A375 (cell line): Measurements from ENCODE around the gene NLE1.

DNA sequence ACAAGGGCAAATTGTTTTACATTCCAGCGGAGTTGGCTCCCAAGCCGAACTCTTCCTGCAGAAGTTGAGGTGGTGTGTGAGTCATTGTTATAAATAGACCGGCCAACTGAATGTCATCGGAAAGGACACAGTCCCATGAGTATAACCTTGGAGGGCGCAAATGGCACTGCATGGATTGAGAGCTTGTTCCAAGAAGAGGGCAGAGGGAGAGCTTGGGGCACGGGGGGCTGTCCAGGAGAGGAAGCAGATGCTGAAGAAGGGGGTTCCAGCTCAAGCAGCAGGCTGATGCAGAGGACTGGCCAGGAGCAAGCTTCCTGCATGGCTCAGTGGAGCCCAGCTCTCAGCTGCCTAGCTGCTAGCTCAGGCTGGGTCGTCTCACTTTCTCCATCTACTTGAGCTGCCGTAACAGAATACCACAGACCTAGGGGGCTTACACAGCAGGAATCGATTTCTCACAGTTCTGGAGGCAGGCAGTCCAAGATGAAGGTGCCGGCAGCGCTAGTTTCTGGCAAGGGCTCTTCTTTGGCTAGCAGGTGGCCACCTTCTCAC is 136.4 kb downstream of the COPRS start:
- RAMPAGE, long total RNA, result no peak

DNA sequence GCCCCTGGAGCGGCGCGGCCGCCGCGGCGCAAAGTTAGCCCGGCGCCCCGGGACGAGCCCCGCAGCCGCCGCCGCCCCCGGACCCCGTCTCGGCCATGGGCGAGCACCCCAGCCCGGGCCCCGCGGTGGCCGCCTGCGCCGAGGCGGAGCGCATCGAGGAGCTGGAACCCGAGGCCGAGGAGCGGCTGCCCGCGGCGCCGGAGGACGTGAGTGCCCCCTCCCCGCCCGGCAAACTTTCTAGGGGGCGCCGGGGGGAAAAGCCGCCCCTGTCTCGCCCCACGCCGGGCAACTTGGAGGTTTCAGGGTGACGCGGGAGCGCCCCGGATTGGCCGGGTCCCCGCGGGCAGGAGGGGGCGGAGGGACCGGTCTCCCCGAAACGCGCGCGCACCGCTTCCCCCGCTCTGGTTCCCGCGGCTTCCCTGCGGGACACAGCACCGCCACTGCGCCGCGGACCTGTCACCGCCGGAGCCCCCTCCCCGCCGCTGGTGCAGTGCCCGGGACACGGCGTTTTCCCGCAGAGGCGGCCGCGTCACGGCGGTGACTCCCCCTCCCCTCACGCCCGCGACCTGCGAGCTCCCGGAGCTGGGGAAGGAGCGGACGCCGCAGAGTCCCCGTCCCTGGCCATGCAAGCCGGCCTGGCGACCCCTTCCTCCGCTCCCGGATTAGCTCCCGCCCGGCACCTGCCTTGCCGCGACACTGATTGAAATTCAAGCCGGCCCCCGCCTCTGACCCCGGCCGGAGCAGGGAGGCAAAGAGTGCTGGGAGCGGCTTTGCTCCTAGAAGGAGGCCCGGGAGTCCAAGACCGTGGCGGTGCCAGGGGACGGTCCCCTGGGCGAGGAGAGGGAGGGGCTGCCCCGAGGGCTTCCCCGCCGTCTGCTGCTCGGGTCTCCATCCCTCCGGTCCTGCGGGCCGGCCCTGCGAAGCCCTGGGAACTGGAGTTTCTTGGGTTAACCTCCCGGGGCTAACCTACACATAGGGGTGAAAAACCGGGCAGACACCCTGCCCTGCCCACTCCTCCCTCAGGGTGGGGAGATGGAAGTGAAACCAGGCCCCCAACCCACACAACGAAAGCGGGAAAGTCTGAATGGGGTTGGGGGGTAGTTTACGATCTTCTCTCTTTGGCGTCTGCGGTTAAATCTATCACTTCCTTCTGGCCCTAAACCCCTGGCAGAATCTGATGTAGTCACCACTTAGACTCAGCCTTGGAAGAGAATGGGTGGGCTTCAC is 876 bp downstream of the RHBDL3 start:
- RAMPAGE, long total RNA, result no peak

GRCh38 chr17:32371068-32372053 is 21.4 kb downstream of the ZNF207 start:
- RAMPAGE, long total RNA, result no peak

DNA sequence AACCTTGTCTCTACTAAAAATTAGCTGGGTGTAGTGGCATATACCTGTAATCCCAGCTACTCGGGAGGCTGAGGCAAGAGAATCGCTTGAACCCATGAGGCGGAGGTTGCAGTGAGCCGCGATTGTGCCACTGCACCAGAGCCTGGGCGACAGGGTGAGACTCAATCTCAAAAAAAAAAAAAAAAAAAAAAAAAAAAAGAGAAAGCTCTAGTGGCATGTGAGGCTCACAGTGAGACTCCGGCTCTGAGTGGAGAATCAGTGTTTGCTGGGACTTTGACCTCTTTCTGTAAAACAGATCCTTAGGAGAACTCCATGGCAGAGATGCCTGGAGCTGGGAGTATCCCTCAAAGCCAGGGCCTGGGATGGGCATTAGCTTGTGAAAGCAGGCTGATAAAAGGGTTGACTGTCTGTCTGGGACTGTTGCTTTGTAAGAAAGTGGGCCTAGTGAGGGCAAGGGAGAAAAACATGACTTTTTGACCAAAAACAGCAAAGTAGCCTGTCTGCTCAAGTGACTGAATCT is 46.4 kb downstream of the ZNF207 start:
- RAMPAGE, long total RNA, result no peak

DNA sequence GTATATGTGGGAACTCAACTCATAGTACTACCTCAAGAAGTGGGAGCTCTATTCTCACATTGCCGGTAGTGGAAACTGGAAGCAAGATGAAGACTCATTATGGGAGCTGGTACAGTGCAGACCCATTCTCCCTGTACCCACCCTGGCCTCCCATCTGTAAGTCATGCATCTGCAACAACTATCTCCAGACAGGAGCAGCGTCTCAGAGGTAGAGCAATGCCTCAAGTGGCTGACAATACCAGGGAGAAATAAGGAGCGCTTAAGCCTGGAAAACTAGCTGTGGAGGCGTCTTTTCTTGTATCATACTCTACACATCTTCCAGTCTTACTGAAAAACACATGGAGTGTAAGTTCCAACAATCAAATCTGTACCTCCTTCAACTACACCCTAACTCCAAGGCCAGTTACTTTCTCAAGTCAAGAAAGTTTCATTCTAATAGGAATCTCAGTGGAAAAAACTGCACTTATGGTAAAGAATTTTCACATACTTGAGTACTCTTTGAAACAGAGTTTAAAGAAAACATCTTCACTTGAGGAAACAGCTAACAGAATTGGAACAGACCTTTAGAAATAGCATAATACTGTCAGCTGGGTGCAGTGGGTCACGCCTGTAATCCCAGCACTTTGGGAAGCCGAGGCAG is 29.9 kb upstream of the PSMD11 start:
- RAMPAGE, long total RNA, result no peak

- RAMPAGE, long total RNA, result no peak
These were observed 3.4 kb downstream of the CDK5R1 start for GRCh38 chr17:32490040-32490808.

- RAMPAGE, long total RNA, result no peak
These were observed 16.8 kb downstream of the CDK5R1 start for GRCh38 chr17:32503252-32504373.

- RAMPAGE, long total RNA, result no peak
These were observed 36.5 kb downstream of the CDK5R1 start for GRCh38 chr17:32523172-32523781.

GRCh38 chr17:32621135-32622340 is 134.7 kb downstream of the CDK5R1 start:
- RAMPAGE, long total RNA, result no peak

DNA sequence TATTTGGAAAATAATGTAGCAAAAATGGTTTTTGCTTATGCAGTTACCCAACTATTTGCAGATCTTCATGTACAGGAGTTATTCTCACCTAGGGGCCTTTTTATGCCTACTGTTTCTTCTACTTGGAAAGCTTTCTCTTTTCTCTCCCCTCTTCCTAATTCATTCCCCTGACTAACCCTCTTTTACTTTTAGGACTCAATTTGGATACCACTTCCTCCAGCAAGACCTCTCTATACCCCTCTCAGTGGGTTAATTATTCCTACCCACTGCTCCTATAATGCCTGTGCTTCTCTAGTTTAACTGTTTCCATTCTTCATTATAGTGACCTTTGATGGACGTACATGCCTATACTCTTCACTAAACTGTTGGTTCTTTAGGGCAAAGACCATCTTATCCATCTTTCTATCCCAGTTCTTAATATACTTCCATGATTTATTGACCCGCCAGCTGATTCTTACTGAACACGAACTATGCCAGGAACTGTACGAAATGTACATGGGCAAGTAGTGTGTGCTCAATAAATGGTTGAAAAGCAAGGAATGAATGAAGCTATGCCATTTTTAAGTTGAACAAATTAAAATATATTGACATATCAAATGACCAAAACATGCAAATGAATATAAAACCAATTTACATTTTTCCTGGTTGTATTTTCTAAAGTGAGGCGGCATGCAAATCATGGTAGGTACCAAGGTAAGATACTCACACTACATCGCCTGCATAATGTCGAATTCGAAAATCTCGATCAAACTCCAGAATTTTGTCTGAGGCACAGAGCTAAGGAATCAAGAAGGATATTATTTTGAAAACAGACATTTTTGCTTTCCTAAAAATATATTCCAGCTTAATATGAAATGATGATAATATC is 128.5 kb downstream of the MYO1D start:
- RAMPAGE, long total RNA, result no peak

- RAMPAGE, long total RNA, result no peak
These were observed 53.9 kb downstream of the MYO1D start for GRCh38 chr17:32822989-32823371.

- RAMPAGE, long total RNA, result no peak
These were observed 273.1 kb upstream of the CCL2 start for GRCh38 chr17:33981914-33982477.

- RAMPAGE, long total RNA, result no peak
These were observed 214.9 kb upstream of the CCL2 start for GRCh38 chr17:34040080-34040646.

DNA sequence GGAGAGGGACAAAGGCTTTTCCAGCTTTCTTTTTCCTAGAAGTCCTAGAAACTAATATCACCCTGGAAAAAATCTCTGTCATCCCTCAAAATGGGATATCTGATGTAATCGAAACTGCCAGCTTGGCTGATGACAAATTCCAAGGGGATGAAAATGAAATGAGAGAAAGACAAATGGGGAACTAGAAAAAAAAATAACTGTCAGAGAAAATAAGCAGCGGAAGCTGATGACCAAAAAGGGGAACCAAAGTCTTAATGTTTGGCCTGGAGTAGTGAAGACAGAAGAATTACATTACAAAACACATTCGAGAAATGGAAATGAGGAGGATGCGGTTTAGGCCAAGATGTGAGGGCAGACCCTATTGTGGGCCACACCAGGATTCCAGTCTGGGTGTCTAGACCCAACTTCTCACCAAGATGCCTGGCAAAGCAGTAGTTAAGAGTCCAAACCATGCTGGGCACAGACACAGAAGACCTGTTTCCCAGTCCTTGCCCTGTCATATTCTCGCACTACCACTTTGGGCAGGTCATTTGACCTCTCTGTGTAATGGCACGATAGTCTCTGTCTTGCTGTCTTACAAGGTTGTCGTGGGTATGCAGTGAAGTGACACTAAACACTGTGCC is 12.5 kb upstream of the CCL2 start:
- RAMPAGE, long total RNA, result no peak

GRCh38 chr17:34580586-34581442 is 1.4 kb downstream of the TMEM132E start:
- RAMPAGE, long total RNA, result no peak

GRCh38 chr17:34638219-34638613 is 58.8 kb downstream of the TMEM132E start:
- RAMPAGE, long total RNA, result no peak

GRCh38 chr17:34981860-34982382 is 1.6 kb downstream of the LIG3 start:
- RAMPAGE, long total RNA, result no peak

- RAMPAGE, long total RNA, result no peak
These were observed 9.0 kb downstream of the LIG3 start for GRCh38 chr17:34989219-34989840.

DNA sequence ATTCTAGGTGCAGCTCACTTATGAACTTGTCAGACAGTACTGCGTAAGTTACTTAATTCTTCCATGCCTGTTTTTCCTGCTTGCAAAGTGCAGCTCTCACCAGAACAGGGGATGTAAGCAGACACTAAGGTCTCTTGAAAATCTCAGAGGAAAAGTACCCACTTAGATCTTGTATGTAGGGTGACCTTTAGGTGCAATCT is 38.7 kb downstream of the LIG3 start:
- RAMPAGE, long total RNA, result no peak

- RAMPAGE, long total RNA, result no peak
These were observed at the start of gene NLE1 for GRCh38 chr17:35141614-35142714. Gene NLE1, minus strand, starts transcription at chr17:35142303.